Hair follicle dermal papilla cell (primary cell): Measurements from ENCODE around the genes IRGM and G3BP1.

DNA sequence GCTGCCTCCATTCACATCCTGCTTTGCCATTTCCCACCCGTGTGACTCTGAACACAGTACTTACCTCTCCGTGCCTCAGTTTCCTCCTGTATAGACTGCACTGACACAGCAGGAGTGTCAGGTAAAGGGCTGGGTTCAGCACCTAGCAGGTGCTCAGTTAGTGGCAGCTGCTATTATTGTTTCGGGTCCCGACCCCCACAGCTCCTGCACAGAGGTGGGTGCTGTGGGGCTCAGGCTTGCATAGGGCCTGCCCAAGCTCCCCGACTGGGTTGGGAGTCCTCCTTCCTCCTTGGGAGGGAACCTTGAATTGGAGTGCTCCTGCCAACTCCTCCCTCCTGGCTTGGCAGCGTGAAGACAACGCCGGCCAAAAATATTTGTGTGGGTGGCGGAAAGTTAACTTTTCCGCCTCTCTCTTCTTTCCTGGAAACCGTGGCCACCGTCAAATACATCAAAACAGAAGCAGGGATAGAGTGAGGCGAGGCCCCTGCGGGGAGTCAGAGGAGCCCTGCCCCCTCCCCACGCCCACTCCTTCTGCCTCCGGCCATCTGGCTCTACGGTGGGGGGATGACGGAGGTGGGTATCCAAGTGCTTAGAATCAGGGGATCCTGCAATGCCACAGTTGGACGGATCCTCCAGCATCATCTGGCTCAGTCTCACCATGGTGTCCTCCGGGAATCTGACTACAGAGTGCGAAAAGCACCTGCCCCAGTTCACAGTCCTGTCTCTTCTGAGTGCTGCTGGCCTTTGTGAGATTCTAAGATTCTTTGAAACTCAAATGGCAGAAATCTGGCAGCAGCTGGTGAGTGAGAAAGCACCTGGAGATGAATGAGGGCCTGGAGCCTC, 25.3 kb upstream of the SYNPO start:
- CAGE, long polyA plus RNA = no peak

GRCh38 chr5:150639900-150640126, 647 bp upstream of the SYNPO start:
- CAGE, long polyA plus RNA = no peak

GRCh38 chr5:150753485-150754001, 5.3 kb downstream of the DCTN4 start:
- CAGE, long polyA plus RNA = no peak

DNA sequence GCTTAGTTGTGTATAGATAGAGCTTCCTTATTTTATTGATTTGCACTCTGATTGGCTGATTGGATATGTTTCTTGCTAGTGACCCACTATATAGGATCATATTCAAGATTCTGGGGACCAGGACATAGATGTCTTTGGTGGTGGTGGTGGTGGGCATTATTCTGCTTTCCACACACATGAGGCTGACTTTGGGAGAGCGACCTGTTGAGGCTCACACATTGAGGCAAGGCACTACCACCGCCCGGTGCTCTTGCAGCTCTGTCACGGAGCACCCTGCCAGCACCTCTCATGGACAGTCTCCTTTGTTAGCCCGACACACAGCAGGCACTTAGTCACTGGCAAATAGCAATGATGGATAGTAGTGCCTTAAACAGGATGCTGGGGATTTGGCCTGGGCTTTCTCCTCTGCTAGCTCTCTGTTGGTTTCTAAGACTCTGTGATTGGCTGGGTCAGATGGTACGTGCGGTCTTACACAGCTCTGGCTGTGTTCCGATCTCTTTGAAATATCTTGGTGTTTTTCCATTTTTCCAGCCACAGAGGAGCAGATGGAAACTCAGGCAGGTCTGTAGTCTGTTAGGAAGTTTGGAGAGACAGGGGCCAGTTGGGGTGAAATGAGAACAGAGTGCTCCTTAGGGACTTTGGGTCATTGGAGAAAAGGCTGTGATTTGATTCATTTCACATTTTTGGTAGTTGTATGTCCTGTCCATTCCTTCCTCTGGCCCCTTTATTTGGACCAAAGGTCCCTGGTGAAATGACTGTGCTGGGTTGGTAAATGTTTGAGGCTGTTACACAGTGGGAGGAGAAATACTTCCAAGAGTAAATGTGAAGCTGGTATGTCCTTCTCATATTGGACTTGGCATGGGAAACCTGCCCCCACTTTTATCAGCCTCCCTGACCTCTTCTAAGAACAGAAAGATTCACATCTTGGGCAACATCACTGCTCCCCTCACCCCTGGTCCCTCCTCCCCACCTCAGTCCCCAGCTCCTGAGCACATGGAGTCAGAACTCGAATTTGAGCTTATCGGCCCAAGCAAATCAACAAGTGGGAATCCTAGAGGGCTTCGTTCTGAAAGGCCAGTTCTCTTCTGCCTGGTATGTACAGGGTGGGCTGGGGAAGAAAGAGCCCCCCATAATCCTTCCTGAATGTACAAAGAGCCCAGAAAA, 3.3 kb downstream of the SMIM3 start:
- CAGE, long polyA plus RNA = no peak

GRCh38 chr5:150846192-150846627, at the start of gene IRGM:
Gene IRGM, plus strand, starts transcription at chr5:150846521.
- CAGE, long polyA plus RNA = no peak

DNA sequence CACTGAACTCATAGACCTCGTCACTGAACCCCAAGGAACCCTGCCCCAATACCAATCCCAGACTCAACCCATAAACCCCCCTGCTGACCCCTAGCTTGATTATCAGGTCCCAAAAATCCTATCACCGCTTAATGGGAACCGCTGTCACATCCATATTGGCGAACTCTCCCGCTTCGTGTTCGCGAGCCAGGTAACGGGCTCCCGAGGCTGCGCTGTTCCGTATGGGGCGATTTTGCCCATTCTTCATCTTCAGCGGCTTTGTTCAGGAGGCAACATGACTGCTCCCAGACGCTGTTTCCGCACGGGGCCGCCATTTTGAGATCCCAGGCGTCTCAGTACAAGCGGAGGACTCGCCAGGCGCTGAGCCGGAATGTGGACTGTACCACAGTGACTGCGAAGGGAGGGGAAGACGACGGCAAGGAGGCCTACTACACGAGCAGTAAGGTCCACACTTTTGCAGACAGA, 41.5 kb upstream of the ZNF300 start:
- CAGE, long polyA plus RNA = no peak

DNA sequence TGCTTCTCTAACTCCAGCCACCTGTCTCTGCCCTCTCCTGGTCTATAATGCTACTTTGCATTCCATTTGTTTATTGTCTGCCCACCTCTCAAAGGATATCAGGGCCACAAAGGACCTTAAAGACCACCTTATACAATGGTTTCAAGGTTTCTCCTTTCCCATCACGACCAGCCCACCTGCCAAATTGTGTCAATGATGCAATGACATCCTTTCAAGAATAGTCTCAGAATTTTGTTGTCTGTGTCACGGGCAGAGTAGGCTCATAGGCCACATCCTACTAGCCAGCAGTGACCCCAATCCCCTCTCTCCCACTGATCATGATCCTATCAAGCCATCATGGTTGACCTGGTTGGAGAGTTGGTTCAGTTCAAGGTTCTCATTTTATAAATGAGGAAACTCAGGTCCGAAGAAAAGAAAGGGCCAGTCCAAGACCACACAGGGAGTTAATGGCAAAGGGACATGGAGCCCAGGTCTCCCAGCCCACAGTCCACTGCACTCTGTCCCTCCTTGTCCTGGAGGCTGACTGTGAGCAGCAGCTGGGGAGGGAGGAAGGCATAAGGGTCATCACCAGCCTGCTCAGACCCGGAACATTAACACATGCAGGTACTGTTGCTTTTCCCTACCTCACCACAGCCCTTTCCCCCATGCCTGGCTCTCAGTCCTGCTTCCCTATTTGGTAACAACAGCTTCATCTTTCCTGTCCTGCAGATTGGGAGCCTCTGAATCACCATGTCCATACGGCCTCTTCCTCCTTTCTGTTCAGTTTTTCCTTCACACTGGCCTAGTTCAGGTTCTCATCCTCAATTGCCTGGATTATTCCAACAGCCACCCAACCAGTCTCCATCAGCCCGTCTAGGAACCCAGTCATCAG, 3.9 kb downstream of the GPX3 start:
- CAGE, long polyA plus RNA = no peak

DNA sequence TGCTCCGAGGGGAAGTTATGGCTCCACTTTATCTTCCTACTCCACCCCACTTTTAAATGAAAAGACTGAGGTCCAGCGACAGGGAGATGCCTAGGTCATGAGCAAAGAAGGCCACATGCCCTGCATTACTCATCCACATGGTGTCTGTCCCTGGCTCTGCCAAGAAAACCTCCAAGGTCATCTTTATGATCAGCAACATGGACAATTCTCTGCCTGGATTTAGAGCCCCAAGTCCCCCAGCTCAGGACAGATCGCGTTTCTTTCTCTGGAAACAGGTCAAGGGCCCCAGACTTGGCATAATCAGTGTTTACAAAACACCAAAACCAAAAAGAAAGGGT, 17.4 kb downstream of the GPX3 start:
- CAGE, long polyA plus RNA = no peak

DNA sequence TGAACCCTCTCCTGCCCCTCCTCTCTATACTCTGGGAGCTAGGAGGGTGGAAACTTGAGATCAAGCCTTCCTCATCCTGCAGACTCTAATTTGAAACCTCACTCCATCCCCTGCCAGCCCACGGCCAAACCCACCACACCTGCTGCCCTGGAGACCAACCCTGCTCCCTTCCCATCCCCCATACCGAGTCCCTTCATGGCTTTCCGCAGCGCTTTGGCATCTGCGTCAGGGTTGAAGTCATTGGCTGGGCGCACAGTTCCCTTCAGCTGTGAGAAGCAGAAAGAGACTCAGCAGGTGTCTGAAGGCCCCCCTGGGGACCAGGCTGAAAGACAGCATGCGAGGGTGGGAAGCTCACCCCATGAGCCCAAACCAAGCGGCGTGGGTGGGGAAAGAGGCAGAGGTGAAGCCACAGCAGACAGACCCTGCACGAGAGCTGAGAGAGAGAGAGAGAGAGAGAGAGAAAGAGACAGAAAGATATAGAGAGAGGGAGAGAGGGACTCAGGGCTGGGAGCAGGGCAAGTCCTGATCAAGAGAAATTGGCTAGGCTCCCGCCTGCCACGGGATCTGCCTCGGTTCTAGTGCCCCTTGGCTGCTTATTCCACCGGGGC, 33.4 kb downstream of the ANXA6 start:
- CAGE, long polyA plus RNA = no peak

- CAGE, long polyA plus RNA = no peak
Observed at GRCh38 chr5:151221580-151221936, 2.3 kb downstream of the CCDC69 start.

GRCh38 chr5:151458367-151458970, 11.1 kb downstream of the SLC36A1 start:
- CAGE, long polyA plus RNA = no peak

GRCh38 chr5:151679478-151679798, 7.3 kb downstream of the SPARC start:
- CAGE, long polyA plus RNA = no peak

DNA sequence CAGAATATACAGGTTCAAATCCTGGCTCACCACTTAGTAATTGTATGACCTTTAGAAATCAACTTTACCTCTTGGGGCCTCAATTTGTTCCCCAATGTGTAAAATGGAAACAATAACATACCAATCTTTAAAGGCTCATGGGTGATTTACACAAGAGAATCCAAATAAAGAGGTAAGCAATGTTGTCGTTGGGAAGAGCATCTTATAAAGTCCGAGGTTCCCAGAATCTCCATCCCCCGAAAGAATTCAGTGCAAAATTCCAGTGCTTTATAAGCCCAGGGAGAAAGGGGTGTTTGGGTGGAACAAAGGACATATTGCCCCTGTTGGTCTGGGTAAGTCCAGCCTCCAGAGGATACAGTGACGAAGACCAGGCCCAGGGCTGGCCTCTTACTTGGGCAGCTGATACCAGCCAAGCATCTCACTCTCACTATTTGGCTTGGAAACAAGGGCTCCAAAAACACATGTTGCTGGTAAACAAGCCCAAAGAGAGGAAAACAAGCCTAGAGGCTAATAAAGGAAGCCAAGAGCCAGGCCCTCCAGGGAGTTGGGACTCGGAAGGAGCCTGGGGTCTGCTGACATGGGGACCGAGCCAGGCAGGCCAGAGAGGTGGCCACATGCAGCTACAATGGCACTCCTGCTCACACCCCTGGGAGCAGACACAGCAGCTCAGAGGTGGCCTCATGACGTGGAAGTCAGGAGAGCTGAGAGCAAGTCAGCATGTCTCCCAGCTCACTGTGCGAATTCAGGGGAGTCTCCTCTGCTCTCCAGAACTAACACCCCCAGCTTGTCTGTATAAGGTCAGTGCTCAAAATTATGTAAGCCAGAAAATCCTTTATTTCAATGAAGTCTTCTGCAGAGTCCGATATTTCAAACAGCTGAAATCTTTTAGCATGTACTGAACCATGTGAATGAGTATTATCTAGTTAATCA, 5.8 kb downstream of the SPARC start:
- CAGE, long polyA plus RNA = no peak

DNA sequence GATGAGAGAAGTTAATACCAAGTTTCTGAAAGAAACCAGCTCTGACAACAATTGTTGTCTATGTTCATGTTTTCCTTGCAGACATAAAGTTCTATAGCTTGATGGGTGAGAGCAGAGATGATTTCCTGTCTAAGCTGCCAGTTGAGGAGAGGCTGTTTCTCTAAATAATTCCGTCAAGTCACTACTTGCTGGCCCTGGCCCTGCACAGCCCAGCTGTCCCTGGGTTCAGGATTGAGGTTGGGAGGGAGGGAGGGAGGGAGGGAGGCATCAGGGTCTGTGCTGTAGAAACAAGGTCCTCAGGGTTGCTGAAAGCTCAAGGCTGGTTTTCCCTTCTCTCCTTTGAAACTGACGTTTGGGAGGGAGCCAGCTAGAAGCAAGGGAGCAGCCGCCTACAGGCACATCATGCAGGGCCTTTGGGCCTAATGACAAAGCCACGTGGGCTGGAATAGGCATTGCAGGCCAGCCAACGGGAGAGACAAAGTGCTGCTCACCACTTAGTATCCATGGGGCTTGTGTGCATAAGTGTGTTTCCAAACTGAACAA, 3.8 kb downstream of the SPARC start:
- CAGE, long polyA plus RNA = no peak

DNA sequence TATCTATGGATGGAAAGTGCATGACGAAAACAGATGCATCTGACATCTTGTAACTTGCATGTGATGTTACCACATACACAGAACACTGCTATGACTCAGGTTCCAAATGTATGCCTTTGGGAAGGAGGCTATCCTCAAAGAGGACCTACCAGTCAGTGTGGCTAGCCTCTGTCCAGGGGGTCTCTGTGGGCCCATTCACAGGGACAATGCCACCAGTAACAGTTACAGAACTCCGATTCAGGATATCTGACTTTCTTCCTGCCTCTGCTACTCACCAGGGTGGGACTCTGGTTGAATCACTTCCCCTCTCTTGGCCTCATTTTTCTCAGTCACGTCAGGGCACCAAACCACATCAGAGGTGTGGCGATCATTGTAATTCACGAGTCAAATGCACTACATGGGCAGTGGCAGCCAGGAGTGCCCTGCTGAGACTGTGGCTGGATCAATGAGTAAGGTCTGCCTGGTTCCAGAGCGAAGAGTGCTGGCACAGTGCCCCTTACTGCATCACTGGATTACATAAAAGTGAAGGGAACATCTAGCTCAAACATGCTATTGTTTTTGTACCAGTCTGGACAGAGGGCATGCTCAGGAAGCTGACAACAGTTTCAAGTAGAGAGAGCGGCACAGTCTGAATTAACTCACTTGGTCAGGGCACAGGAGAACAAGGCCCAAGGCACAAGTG, 13.2 kb downstream of the ATOX1 start:
- CAGE, long polyA plus RNA = no peak

GRCh38 chr5:151771771-151772845, at the start of gene G3BP1:
Gene G3BP1, plus strand, starts transcription at chr5:151771954.
- CAGE, long polyA plus RNA = no peak

- CAGE, long polyA plus RNA = no peak
Observed at GRCh38 chr5:151772846-151772937, 938 bp downstream of the G3BP1 start.

DNA sequence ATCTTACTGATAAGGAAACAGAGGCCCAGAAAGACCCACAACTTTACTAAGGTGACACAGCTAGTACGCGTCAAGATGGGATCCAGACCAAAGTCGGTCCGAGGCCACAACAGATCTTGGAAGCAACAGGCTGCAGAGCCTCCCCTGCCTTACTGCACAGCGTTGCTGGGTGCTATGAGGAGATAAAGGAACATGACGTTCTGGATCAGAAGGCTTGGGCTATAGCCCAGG, 144.2 kb downstream of the NMUR2 start:
- CAGE, long polyA plus RNA = no peak

GRCh38 chr5:152957192-152957657, 533.2 kb upstream of the GRIA1 start:
- CAGE, long polyA plus RNA = no peak

- CAGE, long polyA plus RNA = no peak
Observed at GRCh38 chr5:154178609-154179071, 11.9 kb upstream of the GALNT10 start.